ENCODE measurements around a stretch of chr7.

GRCh38 chr7:158776318-158776845 lies 52.9 kb downstream of the ESYT2 start:
- PRO-cap = no peak

DNA sequence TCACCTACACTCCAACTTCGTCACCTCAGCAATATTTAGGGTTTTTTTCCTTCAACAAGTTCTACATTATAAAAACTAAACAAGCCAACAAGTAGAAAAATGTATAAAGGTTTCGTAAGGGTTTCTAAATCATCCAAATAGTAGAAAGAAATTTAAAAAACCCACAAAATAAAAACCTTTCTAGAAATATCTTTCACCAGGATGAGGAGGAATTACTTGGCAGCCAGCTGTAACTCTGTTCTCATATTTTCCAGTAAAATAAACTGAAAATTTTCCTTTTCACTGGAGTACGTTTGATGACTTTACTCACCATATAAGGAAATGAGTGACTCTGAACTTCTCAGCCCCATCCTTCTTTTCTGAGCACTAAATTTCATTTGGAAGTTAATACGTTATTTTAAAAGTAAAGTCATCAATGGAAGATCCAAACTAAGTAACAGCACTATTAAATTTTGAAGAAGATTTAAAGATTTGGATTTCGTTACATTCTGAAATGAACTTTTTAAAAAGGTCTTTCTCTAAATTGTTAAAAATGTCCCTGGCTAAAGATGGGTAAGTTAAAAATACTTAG lies 43.5 kb downstream of the ESYT2 start:
- PRO-cap = no peak

DNA sequence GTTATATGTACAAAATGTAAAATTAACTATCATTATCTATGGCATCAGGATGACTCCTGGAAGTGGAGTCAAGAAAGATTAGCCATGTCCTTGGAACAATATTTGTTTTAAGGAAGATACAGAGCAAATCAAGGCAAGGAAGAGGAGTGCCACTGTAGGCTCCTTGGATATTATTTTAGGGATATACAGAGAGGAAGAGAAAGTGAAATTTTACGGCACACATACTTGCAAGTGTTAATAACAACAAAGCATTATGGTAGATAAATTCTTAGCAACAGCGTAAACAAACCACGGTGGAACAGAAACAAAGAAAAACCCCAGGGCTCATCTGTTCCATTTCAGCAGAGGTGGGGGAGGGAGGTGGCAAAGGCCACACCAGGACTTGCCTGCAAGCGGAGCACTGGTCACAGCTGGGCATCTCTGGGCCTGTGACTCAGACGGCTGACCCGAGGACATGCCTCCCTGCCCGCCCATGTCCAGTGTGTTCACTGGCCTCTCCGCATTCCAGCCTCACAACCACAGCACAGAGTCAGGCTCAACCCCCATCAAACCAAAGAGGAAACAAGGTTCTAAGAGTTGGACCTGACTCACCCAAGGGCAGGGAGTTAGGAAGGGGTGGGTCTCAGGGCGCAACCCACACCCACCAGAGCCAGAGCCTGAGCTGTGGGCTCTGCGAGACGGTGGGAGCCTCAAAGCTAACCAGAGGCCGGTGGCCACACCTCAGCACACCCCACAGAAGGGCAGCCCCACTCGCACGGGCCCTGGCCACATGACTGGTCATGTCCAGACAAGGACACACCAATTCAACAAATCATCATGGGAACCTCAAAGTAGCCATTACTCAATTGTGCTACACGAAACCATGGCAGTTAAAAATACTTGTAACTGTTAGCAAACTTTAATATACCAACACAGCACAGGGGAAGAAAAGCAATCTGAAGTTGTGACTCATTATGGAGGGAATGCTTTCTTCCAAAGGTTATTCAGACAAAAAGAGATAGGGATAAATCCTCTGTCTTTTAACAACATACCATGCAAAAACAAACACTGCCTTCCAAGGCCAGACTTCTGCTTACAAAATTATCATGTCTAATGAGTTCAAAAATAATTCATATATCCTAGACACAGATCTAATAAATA lies 10.8 kb downstream of the ESYT2 start:
- PRO-cap = no peak

DNA sequence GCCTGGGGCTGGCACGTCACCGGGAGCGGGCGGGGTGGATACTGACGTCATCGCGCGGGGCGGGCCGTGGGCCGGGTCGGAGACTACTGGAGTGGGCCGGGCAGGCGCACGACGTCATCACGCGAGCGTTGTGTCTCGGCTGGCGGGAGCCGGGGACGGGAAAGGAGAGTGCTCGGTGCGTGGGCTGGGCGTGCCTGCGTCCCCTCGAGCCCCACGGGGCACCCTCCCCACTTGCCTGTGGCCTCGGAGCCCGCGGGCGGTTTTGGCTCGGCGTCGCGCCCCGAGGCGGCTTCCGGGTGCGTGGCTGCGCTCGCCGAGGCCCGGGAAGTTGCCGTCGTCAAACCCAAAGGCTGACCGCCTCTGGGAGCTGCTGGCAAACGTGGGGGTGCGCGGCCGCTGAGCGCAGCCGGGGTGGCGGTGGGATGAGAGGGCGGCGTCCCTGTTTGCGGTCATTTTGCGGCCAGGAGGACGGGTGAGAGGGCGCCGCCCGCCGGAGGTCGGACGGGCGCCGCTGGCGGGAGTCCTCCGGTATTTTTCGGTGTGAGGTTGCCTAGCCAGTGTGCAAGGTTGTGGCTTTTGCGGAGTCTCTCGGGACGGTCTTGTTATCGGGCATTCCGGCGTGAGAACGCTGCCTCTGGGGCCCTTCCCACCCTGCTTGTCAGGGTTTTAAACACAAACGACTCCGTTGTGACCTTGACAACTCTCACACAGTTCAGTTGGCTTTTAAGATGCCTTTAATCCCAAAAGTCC lies 452 bp upstream of the ESYT2 start:
- PRO-cap = bidirectional peak, plus-strand start at position 117 of the sequence, minus-strand start outside the sequence; bidirectional peak, plus-strand start at position 452 of the sequence, minus-strand start at position 372 of the sequence; bidirectional peak, plus-strand start at position 567 of the sequence, minus-strand start at position 601 of the sequence

GRCh38 chr7:158858662-158858943 lies 2.2 kb downstream of the DYNC2I1 start:
- PRO-cap = no peak

GRCh38 chr7:158976827-158977394 lies 120.6 kb downstream of the DYNC2I1 start:
- PRO-cap = unidirectional peak, minus-strand start at chr7:158977170

DNA sequence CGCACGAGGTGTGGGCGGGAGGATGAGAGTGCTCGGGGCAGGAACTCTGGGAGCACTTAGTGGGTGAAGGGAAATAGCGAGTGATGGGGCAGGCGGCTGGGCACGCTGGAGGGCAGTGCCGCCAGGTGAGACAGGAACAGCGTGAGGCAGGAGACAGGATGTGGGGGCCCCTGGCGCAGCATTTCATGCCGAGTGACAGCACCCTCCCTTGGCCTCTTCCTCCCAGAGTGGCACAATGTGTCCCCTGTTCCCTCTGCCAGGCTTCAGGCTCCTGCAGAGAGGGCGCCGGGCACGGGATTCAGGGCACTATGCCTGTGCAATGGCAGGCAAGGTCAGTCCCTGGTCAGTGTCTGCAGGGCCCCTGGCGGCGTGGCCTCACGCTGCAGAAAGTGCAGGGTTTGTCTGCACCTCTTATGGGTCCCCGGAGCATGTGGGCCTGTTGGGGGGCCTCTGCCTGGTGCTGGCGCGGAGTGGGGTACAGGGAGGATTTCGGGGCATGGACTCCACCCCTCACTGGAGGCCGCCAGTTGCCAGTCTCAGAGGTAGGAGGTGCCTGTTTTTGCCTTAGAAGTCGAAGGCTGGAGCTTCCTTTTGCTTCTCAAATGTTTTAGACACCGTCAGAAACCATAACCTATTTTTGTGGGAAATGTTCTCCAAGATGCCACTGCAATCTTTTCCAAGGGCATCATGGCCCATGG lies 60.3 kb downstream of the VIPR2 start:
- PRO-cap = no peak

GRCh38 chr7:159092623-159093063 lies 52.0 kb downstream of the VIPR2 start:
- PRO-cap = no peak

- PRO-cap = no peak
Measured at GRCh38 chr7:159093591-159094395, 50.9 kb downstream of the VIPR2 start.

GRCh38 chr7:159094415-159094799 lies 50.3 kb downstream of the VIPR2 start:
- PRO-cap = no peak

- PRO-cap = no peak
Measured at GRCh38 chr7:159195583-159196234, 51.0 kb upstream of the VIPR2 start.

Data from endodermal cell (in vitro differentiated cells).